Left ventricle myocardium (tissue), 1 donor: ENCODE results near the genes CLEC4A, MFAP5 and KLRB1.

DNA sequence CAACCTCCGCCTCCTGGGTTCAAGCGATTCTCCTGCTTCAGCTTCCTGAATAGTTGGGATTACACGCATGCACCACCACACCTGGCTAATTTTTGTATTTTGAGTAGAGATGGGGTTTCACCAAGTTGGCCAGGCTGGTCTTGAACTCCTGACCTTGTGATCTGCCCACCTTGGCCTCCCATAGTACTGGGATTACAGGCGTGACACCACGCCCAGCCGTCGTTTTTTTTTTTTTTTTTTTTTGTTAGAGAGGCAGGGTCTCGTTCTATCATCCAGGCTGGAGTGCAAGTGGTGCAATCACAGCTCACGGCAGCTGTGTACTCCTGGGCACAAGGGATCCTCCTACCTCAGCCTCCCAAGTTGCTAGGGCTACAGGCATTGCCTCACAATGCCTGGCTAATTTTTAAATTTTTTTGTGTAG, 1.4 kb downstream of the NECAP1 start:
- PRO-cap = no peak

DNA sequence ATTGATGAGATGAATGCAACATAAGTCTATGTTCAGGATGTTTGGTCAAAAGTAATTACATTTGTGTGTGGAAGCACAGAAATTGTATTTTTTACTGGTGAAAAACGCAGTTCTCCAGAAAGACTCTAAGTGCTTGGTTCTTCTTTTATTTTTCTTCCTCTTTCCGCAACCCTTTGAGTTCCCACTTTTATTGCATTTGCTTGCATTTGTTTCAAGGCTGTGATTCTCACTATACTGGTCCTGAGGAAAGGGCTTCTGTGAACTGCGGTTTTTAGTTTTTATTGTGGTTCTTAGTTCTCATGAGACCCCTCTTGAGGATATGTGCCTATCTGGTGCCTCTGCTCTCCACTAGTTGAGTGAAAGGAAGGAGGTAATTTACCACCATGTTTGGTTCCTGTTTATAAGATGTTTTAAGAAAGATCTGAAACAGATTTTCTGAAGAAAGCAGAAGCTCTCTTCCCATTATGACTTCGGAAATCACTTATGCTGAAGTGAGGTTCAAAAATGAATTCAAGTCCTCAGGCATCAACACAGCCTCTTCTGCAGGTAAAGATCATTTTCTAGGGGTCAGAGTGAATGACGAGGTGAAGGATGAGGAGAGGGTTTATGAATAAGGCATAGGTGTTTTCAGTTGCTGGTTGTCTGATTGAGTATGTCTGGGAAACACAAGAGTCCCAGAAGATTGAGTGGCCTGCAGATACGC, at the start of gene CLEC4A:
TSS of gene CLEC4A (plus strand) at position 203 of the 703 bp plus-strand sequence.
- PRO-cap = no peak

- PRO-cap = no peak
Measured at GRCh38 chr12:8181233-8181543, 24.4 kb downstream of the ZNF705A start.

DNA sequence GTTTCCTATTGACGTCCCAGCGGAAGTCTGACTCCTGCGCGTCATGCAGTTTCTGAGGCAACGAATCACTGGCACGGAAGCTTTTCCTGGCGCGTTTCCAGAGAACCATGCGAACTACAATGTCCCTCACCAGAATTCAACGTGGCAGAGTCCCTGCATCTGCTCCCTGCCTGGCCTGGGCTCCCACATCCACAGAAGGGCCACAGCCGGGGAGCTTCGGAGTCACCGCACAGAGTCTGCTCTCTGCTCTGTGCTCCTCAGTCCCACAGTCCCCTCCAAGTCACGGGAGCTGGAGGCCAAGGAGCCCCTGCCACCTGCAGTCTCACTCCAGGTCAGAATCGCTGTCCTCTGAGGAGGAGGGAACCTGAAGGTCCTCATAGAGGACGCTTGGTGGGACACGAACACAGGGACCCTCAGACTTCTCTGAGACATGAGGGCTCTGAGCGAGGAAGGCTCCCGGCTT, 5.9 kb downstream of the FAM90A1 start:
- PRO-cap = no peak

GRCh38 chr12:8540167-8540702, 470 bp downstream of the CLEC4E start:
- PRO-cap = no peak

DNA sequence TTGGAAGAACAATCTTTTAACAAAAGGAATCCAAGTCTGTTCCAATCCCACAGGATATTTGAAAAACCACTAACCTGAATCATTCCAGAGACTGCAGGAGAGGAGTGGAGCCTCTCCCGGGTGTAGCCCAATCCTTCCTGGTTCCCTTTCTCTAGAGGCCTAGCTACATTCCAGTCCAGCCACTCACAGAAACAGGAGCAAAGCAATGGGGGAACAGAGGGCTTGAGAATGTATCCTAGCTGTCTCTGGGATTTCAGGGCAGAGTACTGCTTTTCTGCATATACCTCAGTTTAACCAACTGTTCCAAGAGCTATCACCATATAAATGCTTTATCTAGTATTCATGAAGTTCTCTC, 4.2 kb downstream of the MFAP5 start:
- PRO-cap = no peak

DNA sequence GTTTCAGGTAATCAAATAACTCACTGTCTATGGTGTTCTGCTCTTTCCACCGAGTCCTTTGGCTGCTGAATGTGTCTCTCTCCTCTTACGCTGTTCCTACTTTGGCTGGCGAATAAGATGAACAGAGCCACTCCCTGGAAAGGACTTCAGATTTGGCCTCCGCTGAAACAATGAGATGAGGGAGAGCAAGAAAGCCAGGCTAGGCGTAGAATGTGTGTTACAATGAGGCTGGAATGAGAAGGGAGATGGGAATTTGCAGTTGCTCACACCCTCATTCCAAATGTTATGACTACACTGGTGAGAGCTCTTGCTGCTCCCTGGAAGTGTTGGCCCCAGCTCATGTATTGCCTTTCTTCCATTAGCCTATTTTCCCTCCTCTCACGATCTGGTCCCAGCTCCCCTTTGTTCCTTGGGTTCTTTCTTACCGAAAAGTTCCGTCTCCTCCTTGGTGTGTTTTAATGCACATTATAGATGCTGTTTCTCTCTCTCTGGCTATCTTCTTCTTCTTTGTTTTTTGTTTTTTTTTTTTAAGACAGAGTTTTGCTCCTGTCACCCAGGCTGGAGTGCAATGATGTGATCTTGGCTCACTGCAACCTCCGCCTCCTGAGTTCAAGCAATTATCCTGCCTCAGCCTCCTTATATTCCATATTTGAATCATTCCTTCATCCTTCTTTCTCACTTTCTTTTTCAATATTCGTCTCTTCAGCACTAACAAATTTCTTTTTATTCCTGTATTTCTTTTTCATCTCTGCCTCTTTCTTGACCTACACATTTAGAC, at the start of gene MFAP5:
TSS of gene MFAP5 (minus strand) at position 224 of the 778 bp plus-strand sequence.
- PRO-cap = bidirectional peak, plus-strand start at position 274 of the sequence, minus-strand start at position 73 of the sequence

- PRO-cap = unidirectional peak, minus-strand start at chr12:8698546; unidirectional peak, minus-strand start at chr12:8698701
Measured at GRCh38 chr12:8698447-8698937, 701 bp downstream of the RIMKLB start.

DNA sequence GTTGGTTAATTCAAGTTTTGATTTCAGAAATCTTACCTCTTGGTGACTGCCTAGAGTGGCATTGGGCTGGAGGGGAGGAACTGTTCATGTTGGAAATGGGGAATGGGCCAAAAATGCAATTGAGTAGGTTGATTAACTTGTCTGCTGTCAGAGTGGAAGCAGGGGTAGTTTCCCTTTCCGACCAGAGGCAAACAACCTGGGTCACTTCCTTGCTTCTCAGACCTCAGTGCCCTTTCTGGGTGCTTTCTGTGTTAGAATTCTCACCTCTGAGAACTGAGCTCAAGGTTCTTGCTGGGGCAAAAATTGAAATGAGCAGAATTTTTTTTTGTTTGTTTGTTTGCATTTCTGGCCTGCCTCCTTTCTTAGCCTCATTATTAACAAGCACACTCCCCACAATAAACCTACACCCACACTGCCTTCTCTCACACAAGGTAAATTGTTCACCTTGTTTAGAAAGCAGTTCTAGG, 2.3 kb upstream of the M6PR start:
- PRO-cap = no peak

GRCh38 chr12:9065784-9065896, 50.1 kb downstream of the A2M start:
- PRO-cap = no peak

- PRO-cap = no peak
Measured at GRCh38 chr12:9164788-9165340, 43.3 kb downstream of the PZP start.

DNA sequence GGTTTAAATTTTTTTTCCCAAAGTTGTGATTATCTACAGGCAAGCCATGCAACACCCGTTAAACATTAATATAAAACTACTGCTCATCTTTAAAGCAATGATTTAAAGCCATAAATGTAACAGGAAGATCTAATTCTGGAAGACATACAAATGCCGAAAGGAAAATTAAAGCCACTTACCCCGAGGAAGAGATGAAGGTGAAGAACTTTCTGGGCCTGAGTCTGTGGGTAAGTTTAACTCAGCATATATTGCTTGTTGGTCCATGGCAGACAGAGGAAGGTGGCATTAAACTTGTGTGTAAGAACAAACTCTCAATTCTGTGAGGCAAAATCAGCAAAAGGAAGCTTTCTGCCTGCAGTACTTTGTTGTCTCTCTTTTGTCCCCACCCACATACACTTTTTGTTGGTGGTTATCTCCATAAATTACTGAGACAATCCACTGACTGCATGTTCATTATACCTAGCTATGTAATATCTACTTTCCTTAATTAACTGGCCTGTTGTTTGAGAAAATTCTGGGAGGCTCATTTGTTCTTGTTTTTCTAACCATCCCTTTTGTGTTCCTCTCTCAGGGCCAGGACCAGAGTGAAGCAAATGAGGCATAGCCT, at the start of gene KLRB1:
TSS of gene KLRB1 (minus strand) at position 341 of the 607 bp plus-strand sequence.
- PRO-cap = no peak

- PRO-cap = no peak
Measured at GRCh38 chr12:9651251-9652028, 18.1 kb upstream of the CLEC2D start.

- PRO-cap = no peak
Measured at GRCh38 chr12:9699769-9700194, 30.3 kb downstream of the CLEC2D start.

DNA sequence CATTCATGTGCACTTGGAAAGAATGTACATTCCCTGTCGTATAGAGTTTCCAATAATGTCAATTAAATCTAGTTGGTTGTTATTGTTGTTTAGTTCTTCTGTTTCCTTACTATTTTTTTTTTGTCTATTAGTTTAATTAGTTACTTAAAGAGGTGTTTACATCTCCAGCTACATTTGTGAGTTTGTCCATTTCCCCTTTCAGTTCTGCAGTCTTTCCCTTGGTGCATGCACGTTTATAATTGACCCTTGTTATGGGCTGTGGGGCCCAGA, 42.5 kb downstream of the CD69 start:
- PRO-cap = no peak

- PRO-cap = no peak
Measured at GRCh38 chr12:9754171-9754768, 6.4 kb downstream of the CD69 start.

GRCh38 chr12:9776112-9776425, 15.4 kb upstream of the CD69 start:
- PRO-cap = unidirectional peak, plus-strand start at chr12:9776273

GRCh38 chr12:9852354-9853506, 16.4 kb downstream of the CLEC2B start:
- PRO-cap = no peak

DNA sequence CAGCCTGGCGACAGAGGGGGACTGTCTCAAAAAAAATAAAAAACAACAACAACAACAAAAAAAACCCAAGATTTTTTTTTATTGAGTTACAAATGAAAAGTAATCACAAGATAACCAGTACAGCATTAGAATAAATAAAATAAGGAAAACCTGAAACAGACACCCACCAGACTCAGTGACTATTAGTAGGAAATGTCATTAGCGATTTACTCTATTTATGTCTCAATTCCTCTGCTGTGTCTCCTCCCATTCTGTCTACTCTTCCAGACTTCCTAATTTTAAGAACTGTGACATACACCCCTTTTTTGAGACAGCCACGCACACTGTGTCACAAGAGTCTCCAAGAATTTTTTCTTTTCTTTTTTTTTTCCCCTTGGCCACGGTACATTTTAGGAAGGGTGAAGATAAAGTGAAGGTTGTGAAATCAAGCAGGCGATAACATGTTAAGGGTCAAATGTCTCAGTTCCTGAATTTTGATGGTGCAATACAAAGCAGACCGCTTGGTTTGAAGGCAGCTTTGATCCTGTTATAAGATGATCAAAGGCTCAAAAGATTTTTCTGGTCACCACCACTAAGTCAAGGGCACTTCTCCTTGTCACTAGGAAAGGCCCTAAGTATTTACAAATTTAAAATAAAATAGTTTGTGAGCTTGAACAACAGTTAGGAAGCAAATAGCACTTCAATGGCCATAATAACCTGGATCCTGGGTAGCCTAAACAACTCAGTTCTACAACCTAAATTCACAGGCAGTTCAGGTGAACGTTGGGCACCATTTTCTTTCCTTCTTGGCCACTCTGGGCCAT, 4.3 kb downstream of the OLR1 start:
- PRO-cap = no peak

GRCh38 chr12:10189780-10190146, 10.9 kb downstream of the TMEM52B start:
- PRO-cap = no peak